ENCODE measurements around the genes KCNK4, PYGM and ATG2A.

DNA sequence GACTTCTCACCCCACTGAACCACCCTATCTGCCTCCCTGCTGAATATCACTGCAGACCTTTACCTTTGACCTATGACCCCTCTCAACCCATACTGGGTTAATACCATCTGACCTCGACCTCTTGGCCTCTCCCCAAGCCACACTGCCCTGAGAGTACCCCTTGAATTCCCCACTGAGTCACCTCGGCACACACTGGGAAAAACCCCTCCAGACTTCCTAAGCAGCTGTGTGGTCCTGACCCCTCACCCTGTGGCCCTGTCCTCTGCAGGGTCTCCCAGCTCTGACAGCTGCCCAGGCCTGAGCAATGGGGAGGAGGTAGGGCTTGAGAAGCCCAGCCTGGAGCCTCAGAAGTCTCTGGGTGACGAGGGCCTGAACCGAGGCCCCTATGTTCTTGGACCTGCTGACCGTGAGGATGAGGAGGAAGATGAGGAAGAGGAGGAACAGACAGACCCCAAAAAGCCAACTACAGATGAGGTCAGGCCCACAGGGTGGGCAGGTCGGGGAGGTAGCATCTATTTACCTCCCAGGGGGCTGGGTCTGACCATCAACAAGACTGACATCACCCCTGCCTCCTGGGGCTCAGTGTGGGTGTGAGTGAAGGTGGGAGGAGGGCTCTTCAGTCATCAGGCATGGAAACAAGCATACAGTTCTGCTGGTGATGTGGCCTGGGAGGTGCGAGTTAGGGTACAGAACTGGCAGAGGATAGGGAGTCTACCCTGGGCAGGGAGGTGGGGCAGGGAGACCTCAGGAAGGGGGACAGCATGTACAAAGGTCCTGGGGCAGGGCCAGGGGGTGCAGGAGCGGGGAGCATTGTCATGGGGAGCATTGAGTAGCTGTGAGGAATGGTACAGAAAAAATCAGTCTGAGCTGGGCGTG is 8.7 kb downstream of the PLCB3 start:
- PRO-cap: no peak

DNA sequence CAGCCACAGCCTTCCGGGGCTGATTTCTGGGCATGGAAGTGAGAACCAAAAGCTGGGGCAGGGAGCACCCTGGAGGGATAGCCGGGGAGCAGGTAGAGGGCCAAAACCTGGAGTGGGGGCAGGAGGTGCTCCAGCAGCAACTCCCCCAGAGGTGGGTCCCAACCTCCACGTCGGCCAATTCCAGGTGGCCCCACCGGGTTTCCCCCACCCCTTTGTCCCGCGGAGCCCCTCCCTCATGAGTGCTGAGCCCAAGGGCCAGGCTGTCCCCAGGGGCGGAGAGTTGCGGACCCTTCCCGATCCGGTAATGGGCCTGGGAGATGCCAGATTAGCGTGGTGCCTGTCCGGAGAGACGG is at the start of gene KCNK4:
Gene KCNK4 (plus strand): TSS at position 239 of the 353 bp plus-strand sequence.
- PRO-cap: no peak

DNA sequence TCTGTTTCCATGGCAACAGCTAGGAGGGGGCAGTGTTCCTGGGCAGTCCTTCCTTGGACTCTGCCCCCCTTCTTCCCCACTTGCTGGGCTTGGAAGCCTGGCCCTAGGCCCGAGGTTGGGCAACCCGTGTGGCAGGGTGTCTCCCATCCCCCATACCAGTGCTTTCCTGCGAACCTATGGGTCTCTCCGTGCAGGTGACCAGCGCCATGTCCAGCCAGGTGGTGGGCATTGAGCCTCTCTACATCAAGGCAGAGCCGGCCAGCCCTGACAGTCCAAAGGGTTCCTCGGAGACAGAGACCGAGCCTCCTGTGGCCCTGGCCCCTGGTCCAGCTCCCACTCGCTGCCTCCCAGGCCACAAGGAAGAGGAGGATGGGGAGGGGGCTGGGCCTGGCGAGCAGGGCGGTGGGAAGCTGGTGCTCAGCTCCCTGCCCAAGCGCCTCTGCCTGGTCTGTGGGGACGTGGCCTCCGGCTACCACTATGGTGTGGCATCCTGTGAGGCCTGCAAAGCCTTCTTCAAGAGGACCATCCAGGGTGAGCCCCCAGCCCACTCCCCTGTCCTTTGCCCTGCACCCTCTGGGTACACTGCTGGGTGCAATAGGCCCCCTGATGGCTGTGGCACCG is 1.8 kb downstream of the ESRRA start:
- PRO-cap: no peak

DNA sequence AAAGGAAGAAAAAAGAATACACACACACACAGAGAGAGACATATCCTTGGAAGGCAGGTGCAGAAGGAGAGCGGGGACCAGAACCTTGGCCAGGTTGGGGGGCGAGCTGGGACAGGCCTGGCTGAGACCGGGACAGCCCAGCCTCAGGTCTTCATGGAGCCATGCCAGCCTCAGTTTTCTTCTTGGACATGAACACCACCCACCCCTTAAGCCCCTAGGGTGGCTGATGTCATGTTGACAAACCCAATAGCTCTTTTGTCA is 21.9 kb upstream of the SLC22A11 start:
- PRO-cap: no peak

- PRO-cap: no peak
Measured at GRCh38 chr11:64759647-64760458, at the start of gene PYGM. TSS of gene PYGM (minus strand) at chr11:64759974.

DNA sequence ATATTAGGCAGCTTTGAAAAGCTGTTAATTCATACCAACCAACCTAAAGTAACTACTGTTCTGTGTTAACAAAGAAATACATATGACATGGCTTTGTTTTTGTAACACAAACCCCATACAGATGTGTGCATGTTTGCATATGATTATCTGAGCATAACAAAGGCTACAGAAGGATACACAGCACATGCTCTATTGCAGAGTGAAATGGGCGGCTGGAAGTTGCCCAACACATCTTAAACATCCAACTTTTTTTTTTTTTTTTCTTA is 4.3 kb upstream of the SF1 start:
- PRO-cap: no peak

DNA sequence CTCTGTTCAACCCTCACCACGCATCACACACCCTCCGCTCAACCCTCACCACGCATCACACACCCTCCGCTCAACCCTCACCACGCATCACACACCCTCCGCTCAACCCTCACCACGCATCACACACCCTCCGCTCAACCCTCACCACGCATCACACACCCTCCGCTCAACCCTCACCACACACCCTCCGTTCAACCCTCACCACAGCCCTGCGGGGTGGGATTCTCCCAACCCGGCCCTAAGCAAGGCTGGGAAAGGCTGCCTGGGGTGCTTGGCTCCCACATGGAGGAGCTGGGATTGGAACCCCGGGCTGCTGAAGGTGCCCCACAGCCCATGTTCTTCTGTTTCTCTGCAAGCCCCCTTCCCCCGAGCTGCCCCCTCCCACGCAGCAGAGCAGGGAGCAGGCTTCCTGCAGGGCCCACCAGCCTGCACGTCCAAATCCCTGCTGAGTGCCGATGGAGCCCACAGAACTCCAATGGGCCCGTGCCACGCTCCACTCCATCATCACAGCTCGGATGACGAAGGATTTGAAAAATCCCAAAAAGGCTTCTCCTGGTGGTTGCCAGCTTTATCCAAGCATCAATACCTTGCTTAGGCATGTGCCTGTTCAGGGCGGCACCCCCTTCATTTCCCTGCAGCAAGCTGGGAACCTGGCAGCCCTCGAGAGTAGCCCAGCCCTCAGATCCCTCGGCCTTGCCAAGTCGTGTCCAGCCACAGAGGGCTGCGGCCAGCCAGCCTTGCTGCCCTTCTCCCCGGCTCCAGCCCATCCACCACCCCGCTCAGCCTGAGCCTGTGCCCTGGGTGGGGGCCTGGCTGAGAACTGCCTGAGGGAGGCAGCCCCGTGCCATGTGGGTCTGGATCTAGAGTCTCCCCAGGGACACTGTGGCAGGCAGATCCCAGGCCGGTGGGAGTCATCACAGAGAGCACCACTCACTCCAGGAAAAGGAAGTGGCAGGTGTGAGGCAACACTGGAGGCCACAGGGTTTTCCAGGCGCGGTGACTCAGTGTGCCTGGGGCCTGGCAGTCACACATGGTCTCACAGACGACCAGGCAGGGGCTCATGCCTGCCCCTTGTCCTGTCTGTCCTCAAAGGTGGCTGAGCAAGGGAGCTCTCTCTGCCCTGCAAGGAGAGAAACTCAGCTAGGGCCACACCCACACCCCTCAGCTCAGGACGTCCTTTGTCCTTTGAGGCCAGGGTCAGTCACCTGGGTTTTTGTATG is 11.8 kb upstream of the CDC42BPG start:
- PRO-cap: no peak

DNA sequence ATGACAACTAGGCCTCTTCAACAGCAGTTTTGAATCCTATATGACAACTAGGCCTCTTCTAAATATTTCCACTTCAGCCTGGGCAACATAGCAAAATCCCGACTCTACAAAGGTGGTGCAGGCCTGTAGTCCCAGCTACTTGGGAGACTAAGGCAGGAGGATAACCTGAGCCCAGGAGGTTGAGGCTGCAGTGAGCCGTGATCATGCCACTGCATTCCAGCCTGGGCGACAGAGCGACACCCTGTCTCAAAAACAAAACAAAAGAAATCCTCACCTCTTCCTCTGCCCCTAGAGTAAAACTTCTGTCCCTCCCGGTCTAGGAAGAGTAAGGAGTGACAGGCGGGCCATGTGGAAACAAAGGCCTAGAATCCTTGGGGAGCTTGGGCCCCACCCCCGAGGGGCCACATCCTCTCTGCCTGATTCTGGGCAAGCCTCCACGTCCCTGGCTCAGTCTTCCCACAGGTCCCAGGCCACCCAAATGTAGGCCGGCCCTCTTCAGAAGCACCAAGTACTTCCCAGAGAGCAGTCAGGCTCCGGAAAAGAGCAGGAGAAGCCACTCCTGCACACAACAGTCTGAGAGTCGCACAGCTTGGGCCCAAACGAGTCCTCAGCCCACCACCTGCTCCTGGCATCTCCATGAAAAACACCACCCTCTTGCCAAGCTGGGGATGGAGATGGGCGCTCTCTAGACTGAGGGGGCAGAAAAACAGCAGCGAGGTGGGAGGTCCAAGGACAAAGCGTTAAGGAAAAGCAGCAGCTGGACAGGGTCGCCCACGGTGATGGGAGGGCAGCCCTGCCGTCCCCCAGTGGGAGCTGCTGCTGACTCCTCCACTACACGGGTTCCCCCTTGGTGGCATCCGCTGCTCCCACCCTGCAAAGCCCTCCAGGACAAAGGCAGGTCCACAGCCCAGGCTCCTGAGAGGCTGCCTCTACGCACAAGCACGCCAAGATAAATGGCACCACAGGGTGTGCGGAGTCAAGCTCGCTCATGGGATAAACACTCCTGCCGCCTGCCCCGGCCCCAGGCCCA is 15.5 kb downstream of the EHD1 start:
- PRO-cap: no peak

DNA sequence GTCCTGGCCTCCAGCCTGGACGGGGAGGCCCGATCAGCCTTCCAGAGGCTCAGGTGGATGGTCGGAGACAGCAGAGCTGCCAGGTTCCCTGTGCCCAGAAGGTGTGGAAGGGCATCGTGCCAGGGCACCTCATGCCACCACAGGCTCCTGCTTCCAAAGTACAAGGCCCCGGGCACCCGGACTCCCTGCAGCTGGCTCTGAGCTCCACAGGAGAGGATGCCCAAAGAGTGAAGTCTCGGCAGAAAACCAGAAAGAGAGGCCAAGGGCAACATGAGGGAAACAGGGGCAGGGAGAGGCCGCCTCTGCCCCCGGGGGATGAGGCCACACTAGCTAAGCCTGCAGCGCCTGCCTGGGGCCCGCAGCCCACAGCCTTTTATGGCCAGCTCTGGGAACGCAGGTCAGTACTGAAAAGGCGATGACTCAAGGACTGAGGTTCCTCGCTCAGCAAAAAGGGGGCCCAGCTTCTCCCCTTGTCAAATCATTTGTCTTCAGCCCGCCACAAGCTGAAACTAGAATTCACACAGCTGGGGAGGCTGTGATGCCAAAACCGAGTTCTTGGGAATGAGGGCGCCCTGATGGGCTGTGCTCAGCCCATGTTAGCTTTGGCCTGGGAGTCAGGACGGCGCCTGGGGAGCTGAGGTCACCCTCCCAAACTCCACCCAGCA is 14.1 kb downstream of the EHD1 start:
- PRO-cap: no peak

GRCh38 chr11:64867646-64868520 is 10.5 kb downstream of the EHD1 start:
- PRO-cap: no peak

GRCh38 chr11:64887827-64888535 is 9.6 kb upstream of the EHD1 start:
- PRO-cap: no peak

GRCh38 chr11:64893739-64894709 is 15.6 kb upstream of the EHD1 start:
- PRO-cap: no peak

DNA sequence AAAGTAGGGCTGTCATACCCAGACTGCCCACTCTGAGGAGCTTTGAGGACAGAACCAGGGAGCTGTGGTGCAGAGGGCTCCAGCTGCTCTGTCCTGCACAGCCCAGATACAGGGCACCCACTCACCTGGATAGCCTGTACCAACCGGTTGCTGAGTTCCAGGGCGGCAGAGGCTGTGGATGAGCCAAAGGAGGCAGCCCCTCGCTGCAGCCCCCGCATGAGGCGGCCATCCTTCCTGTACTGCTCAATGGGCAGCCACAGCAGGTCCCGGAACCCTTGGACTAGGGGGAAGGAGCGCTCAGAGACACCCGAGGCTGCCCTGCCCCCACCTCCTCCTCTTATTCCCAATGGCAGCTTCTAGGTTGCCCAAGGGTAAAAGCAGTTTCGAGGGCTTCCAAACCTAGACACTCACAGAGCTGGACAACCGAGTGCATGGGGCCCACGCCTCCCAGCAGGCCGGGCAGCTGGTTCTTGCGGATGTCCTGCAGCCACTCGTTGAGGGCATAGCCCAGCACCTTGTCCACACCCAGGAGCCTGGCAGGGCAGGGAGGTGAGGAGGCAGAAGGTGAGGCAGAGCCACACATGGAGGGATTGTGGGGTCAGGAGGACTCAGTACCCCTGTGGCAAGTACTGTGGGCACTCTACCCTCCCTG is 18.0 kb upstream of the EHD1 start:
- PRO-cap: no peak

DNA sequence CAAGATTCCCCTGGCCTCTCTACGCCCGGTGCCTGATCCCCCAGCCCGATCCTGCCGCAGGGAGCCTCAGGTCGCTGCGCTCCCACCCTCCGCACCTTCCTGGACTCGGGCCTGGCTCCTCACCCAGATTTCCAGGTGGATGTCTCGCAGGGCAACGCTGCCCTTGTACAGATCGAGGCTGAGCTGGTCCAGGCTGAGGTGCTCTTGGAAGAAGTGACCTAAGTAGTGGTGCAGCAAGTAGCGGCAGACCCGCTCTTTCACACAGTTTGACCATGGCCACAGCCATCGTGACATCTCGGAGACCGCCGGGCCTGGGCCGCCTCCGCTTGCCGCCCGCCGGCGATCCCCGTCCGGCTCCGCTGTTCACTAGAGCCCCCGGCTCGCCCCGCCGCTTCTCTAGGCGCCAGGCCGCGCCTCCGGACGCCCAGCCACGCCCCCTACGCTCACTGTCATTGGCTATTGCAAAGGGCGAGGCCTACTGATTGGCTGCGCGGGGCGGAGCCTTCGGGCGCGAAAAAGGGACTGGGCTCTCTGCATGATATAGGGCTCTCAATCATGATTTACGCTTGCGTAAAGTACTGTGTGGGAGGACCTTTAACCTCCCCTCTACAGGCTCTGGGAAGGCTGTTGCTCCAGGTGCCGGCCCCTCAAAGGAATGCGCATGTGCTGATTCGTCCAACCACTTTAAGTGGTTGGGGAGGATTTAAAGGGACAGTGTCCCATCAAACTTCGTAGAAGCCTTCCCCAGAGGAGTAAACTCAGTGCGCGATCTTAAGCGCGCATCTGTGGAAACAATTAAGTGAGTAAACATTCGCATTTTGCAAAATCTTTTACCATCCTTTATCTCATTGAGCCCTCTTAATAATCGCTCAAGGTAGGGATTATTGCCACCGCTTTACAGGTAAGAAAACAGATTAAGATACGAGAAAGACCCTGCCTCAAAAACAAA is at the start of gene ATG2A:
Gene ATG2A (minus strand): TSS at position 368 of the 949 bp plus-strand sequence.
- PRO-cap: unidirectional peak, minus-strand start at position 368 of the sequence; unidirectional peak, minus-strand start at position 402 of the sequence

DNA sequence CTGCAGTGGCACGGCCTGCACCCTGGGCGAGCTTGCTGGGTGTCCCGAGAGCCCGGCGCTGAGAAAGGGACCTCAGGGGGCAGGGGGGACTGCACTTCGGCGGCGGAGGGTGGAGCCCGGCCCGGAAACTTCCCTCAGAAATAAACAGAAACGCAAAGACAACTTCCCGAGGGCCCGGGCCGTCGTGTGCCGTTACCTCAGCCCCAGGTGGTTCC is 320 bp downstream of the MAJIN start:
- PRO-cap: no peak

GRCh38 chr11:64996471-64996692 is 389 bp downstream of the BATF2 start:
- PRO-cap: no peak

DNA sequence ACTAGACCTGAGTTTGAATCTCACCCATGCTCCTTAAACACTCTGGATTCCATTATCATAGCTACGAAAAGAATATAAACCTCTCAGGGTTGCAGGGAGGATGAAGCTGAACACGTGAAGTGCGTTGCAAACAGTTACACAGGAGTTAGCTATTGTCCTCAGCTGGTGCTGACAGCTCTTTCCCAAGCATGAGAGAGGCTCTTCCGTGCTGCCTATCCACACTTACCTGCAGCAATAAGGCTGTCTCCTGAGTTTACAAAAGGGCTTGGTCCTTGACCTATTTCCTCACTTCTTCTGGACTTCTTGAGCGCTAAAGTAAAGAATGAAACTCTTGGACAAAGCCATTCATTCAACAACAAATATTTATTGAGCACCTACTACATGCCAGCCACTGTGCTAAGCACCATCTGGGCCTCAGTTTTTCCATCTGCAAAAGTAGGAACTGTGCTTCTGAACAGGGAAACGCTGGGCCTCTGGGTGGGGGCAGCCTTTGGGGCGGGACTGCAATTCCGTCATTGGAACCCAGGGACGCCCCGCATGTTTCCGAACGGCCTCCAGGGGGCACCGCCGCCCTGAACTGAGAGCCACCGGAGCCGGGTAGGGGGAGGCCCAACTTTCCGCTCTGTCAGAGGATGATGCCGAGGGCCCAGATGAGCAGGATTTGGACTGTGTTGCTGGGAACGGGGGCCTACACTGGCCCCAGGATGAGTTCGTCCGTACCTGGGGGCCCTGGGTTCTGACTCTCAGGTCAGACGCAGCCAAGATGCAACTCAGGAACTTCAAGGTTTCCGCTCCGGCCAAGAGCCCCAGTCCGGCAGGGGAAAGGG is 631 bp upstream of the ARL2 start:
- PRO-cap: unidirectional peak, plus-strand start at position 580 of the sequence

DNA sequence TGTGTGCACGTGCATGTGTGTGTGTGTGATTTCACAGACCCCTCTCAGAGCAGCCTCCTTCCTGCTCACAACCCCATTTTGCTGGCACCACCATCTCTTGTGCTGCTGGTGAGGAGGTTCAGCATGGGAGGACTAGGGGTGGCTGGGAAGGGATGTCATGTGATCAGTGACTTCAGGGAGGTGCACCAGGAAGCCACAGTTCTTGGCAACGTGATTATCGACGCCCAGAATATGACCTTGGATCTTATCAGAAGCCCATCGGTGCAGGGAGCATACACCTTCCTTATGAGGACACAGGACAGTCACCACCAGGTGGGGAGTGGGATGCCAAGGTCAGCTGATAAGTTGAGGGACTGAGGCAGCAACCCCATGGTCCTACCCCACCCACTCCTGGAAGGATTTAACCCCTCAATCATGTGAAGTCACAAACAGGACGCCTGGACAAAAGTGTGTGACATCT is 1.8 kb upstream of the NAALADL1 start:
- PRO-cap: no peak

DNA sequence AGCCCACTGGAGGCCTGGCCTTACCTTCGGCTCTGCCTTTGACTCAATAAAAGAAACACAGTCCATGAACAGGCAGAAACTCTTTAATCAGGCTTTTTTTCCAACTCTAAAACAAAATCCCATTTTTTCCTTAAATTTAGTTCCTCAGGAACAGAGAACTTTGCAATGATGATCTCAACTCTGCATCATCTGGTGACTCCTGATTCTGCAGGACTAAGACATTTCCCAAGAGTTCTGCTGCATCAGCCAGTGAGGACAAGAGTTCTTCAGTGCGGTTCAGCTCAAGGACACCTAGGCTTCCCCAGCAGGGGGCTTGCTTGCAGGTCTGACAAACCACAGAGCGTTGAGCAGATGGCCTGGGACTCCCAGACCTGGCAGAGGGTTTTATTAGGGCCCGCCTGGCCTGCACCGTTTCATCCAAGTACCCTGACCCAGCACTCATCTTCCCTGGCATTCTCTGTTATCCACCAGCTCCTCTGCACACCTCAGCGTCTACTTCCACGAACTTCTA is 6.4 kb downstream of the CDCA5 start:
- PRO-cap: no peak

DNA sequence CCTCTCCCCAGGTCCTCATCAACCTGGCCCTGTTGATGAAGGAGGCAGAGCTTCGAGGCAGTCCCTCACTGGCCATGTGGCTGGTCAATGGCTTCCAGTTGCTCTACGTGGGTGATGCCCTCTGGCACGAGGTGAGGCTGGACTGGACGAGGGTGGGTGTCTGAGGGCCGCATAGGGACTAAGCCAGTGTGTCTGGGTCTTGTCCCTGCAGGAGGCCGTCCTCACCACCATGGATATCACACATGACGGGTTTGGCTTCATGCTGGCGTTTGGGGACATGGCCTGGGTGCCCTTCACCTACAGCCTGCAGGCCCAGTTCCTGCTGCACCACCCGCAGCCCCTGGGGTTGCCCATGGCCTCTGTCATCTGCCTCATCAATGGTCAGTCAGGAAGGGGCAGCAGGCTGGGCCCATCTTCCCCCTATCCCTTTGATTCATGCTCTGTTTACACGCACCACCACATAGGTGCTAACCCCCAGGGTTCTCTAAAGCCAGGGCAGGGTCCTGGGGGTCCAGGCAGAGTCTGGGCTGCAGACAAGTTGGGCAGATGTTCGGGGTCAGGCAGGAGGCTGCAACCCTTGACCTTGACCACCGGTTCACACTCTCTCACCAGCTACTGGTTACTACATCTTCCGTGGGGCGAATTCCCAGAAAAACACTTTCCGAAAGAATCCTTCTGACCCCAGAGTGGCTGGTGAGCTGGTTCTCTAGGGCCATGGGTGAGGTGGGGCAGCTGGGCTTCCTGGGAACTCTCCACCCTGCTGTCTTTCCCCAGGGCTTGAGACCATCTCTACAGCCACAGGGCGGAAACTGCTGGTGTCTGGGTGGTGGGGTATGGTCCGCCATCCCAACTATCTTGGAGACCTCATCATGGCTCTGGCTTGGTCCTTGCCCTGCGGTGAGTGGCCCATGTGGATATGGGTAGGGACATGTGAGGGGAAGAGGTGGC is 2.5 kb downstream of the ZNHIT2 start:
- PRO-cap: no peak

Measured in mesenteric fat pad (tissue), 1 donor.